GM12878 (cell line): Measurements from ENCODE around the genes ULK1 and ZNF26.

DNA sequence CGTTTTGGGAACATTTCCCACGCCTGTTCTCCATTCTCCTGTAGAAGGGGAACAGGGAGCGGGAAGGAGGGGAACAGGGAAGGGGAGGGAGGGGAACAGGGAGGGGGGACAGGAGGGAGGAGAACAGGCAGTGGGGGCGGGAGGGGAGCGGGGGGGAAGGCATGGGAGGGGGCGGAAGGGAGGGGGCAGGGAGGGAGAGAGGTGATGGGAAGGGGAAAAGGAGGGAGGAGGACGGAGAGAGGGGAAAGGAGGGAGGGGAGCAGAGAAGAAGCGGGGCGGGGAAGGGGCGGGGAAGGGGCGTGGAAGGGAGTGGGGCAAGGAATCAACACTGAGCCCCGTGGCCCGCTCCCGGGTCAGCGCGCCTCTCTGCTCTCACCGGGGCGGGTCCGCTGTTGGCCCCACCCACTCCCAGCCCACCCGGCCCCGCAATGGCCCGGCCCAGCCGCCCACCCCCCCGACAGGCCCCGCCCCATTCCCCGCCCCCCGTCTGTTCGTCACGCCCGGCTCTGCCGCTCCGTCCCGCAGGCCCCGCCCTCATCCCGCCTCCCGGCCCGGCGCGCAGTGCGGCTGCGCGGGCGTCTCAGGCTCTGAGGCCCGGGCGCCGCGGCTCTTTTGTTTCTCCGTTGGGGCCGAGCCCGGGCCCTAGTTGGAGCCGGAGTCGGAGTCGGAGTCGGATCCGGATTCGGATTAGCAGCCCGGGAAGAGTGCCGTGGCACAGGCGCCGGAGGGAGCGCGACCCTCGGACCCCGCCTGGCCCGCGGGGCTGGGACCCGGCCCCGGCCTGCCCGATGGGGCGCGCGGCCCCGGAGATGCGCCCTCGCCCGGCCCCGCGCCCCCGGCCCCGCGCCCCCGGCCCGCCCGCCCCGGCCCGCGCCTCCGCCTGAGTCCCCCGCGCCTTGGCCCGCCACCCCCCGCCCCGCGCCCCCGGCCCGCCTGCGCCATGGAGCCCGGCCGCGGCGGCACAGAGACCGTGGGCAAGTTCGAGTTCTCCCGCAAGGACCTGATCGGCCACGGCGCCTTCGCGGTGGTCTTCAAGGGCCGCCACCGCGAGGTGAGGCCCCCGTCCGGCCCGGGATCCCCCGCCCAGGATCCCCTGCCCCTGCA lies at the start of gene ULK1:
Gene ULK1 (plus strand): TSS at position 561 of the 1,104 bp plus-strand sequence.
- RAMPAGE, long total RNA, result no peak
- RRBS, 2 experiments, result 1 to 2% methylated on average over 54 of the region's 116 CpGs
CAGE:
- cytosol, long polyA minus RNA, result start-site peak on the plus strand centred at position 571 of the sequence, 38 bp wide, 33 reads
- cytosol, long polyA plus RNA, result start-site peak on the plus strand centred at position 644 of the sequence, 233 bp wide, 33 and 26 reads in 2 replicates
- long polyA plus RNA, result no peak
- nucleolus, long total RNA, result no peak
- nucleus, long polyA plus RNA, result no peak
- nucleus, long total RNA, result no peak

DNA sequence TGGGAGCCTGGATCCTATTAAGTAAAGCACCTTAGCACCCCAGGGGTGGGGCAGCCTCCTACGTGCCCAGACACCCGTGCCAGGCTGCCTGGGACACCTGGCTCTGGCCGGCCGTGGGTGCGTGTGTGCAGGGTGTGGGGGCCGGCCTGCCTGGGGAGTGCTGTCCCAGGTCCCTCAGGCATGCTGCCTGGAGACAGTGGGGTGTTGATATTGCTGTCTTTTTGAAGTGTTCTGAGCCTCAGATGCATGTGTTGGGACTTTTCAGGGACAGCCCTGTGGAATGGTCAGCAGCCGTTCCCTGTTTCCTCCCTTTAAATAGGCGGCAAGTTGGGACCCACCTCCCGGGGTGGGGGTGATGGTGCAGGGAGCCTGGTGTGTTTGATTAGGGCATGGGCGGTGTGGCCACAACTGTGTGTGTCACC lies 7.9 kb downstream of the ULK1 start:
- RAMPAGE, long total RNA, result no peak
- RRBS, 2 experiments, result 69 to 89% methylated on average over 1 of the region's 10 CpGs
CAGE:
- cytosol, long polyA minus RNA, result no peak
- cytosol, long polyA plus RNA, result no peak
- long polyA plus RNA, result no peak
- nucleolus, long total RNA, result no peak
- nucleus, long polyA plus RNA, result no peak
- nucleus, long total RNA, result no peak

GRCh38 chr12:131919243-131919613 lies 9.8 kb upstream of the PUS1 start:
- RAMPAGE, long total RNA, result no peak
- RRBS, 2 experiments, result 88 to 91% methylated on average over 7 of the region's 23 CpGs
CAGE:
- cytosol, long polyA minus RNA, result no peak
- cytosol, long polyA plus RNA, result no peak
- long polyA plus RNA, result no peak
- nucleolus, long total RNA, result no peak
- nucleus, long polyA plus RNA, result no peak
- nucleus, long total RNA, result no peak

GRCh38 chr12:131930270-131930562 lies 1.1 kb downstream of the PUS1 start:
- RAMPAGE, long total RNA, result no peak
- RRBS, 2 experiments, result 1 to 3% methylated on average over 3 of the region's 11 CpGs
CAGE:
- cytosol, long polyA minus RNA, result no peak
- cytosol, long polyA plus RNA, result no peak
- long polyA plus RNA, result no peak
- nucleolus, long total RNA, result start-site peak on the plus strand at chr12:131930365-131930618, 14 reads
- nucleus, long polyA plus RNA, result no peak
- nucleus, long total RNA, result no peak

DNA sequence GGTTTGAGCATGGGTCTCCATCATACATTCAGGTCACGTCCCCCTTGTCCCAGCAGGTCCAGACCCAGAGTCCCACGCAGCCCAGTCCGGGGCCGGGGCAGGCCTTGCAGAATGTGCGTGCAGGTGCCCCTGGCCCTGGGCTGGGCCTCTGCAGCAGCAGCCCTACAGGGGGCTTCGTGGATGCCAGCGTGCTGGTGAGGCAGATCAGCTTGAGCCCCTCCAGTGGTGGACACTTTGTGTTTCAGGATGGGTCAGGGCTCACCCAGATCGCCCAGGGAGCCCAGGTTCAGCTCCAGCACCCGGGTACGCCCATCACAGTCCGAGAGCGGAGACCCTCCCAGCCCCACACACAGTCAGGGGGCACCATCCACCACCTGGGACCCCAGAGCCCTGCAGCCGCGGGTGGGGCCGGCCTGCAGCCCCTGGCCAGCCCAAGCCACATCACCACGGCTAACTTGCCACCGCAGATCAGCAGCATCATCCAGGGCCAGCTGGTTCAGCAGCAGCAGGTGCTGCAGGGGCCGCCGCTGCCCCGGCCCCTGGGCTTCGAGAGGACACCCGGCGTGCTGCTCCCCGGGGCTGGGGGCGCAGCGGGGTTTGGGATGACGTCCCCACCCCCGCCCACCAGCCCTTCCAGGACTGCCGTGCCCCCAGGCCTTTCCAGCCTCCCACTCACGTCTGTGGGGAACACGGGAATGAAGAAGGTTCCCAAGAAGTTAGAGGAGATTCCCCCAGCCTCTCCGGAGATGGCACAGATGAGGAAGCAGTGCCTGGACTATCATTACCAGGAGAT lies 11.4 kb downstream of the EP400 start:
- RAMPAGE, long total RNA, result no peak
- RRBS, 2 experiments, result no CpG with 5 or more reads among the region's 32 CpGs
CAGE:
- cytosol, long polyA minus RNA, result no peak
- cytosol, long polyA plus RNA, result no peak
- long polyA plus RNA, result no peak
- nucleolus, long total RNA, result no peak
- nucleus, long polyA plus RNA, result no peak
- nucleus, long total RNA, result no peak

GRCh38 chr12:132155928-132156629 lies 11.8 kb downstream of the NOC4L start:
- RAMPAGE, long total RNA, result no peak
- RRBS, 2 experiments, result no CpG with 5 or more reads among the region's 8 CpGs
CAGE:
- cytosol, long polyA minus RNA, result no peak
- cytosol, long polyA plus RNA, result no peak
- long polyA plus RNA, result no peak
- nucleolus, long total RNA, result no peak
- nucleus, long polyA plus RNA, result no peak
- nucleus, long total RNA, result no peak

DNA sequence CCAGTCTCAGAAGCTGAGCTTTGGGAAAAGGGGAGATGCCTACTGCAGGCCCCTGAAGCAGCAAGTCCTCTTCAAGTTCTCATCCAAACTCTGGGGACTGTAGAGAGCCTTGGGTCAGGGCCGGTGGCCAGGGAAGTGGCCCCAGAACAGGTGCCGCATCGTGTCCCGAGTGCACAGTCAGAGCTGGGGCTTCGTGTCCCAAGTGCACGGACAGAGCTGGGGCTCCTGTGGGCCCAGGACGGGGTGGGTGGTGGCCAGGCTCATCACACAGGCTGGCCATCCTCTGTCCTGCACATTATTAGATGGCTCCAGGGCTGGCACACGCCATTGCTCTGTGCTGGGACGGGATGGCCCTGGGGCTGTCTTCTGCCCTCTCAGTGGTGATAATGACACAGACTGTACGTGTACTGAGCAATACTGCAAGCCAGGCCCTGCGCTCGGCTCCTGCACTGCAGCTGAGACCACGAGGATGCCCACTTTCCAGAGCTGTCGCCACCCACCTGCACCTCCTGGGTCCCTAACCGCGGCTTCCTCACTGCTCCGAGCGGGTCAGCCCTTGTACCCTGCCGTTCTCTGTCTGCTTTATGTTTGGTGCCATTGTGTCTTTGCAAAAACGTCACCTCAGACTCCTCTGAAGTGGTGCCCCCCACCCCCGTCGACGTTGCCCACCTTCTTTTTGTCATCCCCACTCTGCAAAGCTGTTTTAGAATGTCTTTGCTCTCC lies 1.9 kb downstream of the FBRSL1 start:
- RAMPAGE, long total RNA, result no peak
- RRBS, 2 experiments, result no CpG with 5 or more reads among the region's 23 CpGs
CAGE:
- cytosol, long polyA minus RNA, result no peak
- cytosol, long polyA plus RNA, result no peak
- long polyA plus RNA, result no peak
- nucleolus, long total RNA, result no peak
- nucleus, long polyA plus RNA, result no peak
- nucleus, long total RNA, result no peak

GRCh38 chr12:132513933-132514290 lies 24.0 kb downstream of the FBRSL1 start:
- RAMPAGE, long total RNA, result no peak
- RRBS, 2 experiments, result no CpG with 5 or more reads among the region's 14 CpGs
CAGE:
- cytosol, long polyA minus RNA, result no peak
- cytosol, long polyA plus RNA, result no peak
- long polyA plus RNA, result no peak
- nucleolus, long total RNA, result no peak
- nucleus, long polyA plus RNA, result no peak
- nucleus, long total RNA, result no peak

DNA sequence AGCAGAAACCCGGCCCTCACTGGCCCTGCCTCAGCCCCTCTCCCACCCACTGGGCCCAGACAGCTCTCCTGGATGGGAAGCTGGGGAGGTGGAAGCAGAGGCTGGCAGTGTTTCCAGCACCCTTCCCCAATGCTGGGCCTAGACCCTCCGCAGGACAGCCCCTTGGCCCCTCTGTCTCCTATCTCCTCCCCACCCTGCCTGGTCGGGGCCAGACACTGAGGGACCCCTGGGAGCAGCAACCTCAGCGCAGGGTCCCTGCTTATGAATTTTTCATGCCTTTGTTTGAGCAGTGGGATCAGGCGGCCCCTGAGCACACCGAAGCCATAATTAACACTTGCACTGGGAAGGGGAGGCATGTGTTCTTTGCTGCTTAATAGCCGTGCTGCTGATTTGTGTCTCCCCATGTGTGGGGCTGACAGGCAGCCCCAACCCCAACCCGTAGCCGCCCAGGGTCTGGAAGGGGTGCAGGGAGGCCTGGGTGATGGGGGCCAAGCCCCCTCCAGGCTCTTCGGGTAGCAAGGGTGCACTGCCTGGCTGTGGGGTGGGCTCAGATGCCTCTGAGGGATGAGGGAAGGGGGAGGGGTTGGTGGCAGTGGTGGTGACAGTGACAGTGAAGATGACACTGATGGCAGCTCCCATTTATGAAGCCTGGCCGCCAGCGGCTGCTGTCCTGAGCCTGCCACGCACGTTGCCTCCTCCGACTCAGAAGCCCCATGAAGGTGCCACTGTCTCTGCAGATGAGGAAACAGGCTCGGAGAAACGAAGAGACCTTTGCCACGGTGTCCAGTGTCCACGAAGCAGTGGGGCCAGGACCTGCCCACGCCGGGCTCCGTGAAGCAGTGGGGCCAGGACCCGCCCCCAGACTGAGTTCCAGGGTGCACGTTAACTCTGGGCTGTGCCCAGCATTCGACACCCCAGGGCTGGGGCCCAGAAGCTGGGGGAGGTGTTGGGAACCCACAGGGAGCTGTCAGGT lies 52.9 kb downstream of the FBRSL1 start:
- RAMPAGE, long total RNA, result no peak
- RRBS, 2 experiments, result no CpG with 5 or more reads among the region's 25 CpGs
CAGE:
- cytosol, long polyA minus RNA, result no peak
- cytosol, long polyA plus RNA, result no peak
- long polyA plus RNA, result no peak
- nucleolus, long total RNA, result no peak
- nucleus, long polyA plus RNA, result no peak
- nucleus, long total RNA, result no peak

DNA sequence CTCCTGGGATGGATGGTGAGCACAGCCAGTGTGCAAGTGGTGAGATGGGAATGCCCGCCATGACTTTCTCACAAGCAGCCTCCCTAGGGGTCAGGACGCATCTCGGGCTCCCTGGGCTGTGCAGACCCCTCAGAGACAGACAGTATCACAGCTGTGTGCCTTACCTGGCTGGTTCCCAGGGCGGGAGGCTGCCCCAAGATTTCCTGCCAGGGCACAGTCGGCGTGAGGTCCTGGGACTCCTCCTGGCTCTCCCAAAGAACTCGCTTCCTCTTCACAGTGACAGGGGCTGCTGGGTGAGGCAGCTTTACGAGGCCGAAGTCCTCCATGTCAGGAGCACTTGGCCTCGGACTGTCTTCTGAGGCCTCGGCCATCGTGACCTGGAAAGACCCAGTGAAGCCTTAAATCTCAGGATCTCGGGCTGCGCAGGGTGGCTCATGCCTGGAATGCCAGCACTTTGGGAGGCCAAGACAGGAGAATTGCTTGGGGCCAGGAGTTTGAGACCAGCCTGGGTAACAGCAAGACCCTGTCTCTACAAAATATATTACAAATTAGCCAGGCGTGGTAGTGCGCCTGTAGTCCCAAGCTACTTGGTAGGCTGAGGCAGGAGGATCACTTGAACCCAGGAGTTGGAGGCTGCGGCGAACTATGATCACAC lies 31.1 kb downstream of the P2RX2 start:
- RAMPAGE, long total RNA, result no peak
- RRBS, 2 experiments, result no CpG with 5 or more reads among the region's 18 CpGs
CAGE:
- cytosol, long polyA minus RNA, result no peak
- cytosol, long polyA plus RNA, result no peak
- long polyA plus RNA, result no peak
- nucleolus, long total RNA, result no peak
- nucleus, long polyA plus RNA, result no peak
- nucleus, long total RNA, result no peak

DNA sequence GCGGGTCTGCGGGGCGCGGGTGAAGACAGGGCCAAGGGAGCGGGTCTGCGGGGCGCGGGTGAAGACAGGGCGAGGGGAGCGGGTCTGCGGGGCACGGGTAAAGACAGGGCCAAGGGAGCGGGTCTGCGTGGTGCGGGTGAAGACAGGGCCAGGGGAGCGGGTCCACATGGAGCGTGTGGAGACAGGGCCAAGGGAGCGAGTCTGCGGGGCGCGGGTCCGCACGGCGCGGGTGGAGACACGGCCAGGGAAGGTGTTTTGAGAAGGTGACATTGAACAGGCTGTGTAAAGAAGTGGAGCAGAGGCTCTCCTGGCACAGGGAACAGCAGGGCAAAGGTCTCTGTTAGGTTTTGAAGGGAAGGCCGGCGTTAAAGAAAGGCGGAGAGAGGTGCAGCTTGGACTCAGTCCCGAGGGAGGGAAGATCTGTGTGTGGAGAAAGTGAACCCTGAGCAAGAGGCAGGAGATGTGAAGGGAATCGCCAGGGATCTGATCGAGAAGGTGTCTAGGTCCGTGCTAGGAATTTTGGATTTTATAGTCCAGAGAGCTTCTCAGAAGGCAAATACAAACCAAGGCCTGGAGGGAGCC lies 1.8 kb downstream of the PXMP2 start:
- RAMPAGE, long total RNA, result no peak
- RRBS, 2 experiments, result no CpG with 5 or more reads among the region's 33 CpGs
CAGE:
- cytosol, long polyA minus RNA, result no peak
- cytosol, long polyA plus RNA, result no peak
- long polyA plus RNA, result no peak
- nucleolus, long total RNA, result no peak
- nucleus, long polyA plus RNA, result no peak
- nucleus, long total RNA, result no peak

- RAMPAGE, long total RNA, result no peak
- RRBS, 2 experiments, result 100% methylated on average over 1 of the region's 23 CpGs; no CpG with 5 or more reads in 1 of the 2 experiments
CAGE:
- cytosol, long polyA minus RNA, result no peak
- cytosol, long polyA plus RNA, result no peak
- long polyA plus RNA, result no peak
- nucleolus, long total RNA, result no peak
- nucleus, long polyA plus RNA, result no peak
- nucleus, long total RNA, result no peak
These were observed 9.6 kb upstream of the PGAM5 start for GRCh38 chr12:132700887-132701652.

GRCh38 chr12:132729507-132730530 lies 19.2 kb downstream of the PGAM5 start:
- RAMPAGE, long total RNA, result no peak
- RRBS, 2 experiments, result no CpG with 5 or more reads among the region's 31 CpGs
CAGE:
- cytosol, long polyA minus RNA, result no peak
- cytosol, long polyA plus RNA, result no peak
- long polyA plus RNA, result no peak
- nucleolus, long total RNA, result no peak
- nucleus, long polyA plus RNA, result no peak
- nucleus, long total RNA, result no peak

- RAMPAGE, long total RNA, result no peak
- RRBS, 2 experiments, result 89 to 98% methylated on average over 3 of the region's 19 CpGs
CAGE:
- cytosol, long polyA minus RNA, result no peak
- cytosol, long polyA plus RNA, result no peak
- long polyA plus RNA, result no peak
- nucleolus, long total RNA, result no peak
- nucleus, long polyA plus RNA, result no peak
- nucleus, long total RNA, result no peak
These were observed 21.4 kb downstream of the ANKLE2 start for GRCh38 chr12:132740000-132740768.

GRCh38 chr12:132740769-132741028 lies 20.9 kb downstream of the ANKLE2 start:
- RAMPAGE, long total RNA, result no peak
- RRBS, 2 experiments, result no CpG with 5 or more reads among the region's 9 CpGs
CAGE:
- cytosol, long polyA minus RNA, result no peak
- cytosol, long polyA plus RNA, result no peak
- long polyA plus RNA, result no peak
- nucleolus, long total RNA, result no peak
- nucleus, long polyA plus RNA, result no peak
- nucleus, long total RNA, result no peak

- RAMPAGE, long total RNA, result no peak
- RRBS, 2 experiments, result no CpG with 5 or more reads among the region's 24 CpGs
CAGE:
- cytosol, long polyA minus RNA, result no peak
- cytosol, long polyA plus RNA, result no peak
- long polyA plus RNA, result no peak
- nucleolus, long total RNA, result no peak
- nucleus, long polyA plus RNA, result no peak
- nucleus, long total RNA, result no peak
These were observed 32.9 kb downstream of the GOLGA3 start for GRCh38 chr12:132795597-132796427.

- RAMPAGE, long total RNA, result no peak
- RRBS, 2 experiments, result 95 to 97% methylated on average over 4 of the region's 34 CpGs
CAGE:
- cytosol, long polyA minus RNA, result no peak
- cytosol, long polyA plus RNA, result no peak
- long polyA plus RNA, result no peak
- nucleolus, long total RNA, result no peak
- nucleus, long polyA plus RNA, result no peak
- nucleus, long total RNA, result no peak
These were observed 18.9 kb upstream of the GOLGA3 start for GRCh38 chr12:132847236-132848376.

DNA sequence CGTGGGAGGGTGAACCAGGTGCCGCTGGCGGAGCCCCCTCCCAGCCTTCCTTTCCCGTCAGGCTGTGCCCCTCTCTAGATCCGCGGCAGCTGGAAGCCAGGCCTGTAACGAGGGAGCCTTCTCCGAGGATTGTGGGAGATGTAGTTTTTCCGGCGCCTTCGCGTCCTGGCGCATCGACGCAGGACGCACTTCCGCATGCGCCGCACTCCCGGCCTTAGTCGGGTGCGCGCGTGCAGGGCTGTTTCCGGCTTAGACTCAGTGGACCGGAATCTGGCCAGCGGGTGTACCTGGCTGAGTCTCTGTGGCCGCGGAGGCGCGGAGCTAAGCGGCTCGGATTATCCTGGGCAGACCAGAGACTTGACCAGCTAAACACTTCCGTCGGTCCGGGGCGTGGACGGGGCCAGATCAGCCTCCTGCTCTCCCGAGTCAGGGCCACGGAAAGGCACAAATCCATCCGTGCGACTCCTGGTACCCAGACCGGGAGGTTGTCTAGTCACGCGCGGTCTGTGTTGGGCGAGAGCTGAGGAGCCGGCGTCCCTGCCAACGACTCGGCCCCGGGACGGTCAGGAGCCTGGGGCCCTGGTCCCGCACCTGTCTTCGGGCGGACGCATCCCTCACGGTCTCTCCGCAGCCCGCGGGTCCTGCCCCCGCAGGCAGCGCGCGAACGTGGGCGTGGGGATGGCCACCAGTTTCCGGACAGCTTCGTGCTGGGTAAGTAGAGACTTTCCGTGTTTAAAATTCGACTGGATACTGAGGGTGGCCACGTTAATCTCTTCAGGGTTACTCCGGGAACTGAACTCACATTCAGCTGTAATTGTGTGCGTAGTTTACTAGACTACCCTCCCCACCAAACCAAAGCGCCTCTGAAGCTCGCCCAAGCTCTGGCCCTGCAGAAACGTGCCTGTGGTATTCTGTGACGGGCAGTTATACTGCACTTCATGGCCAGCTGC lies at the start of gene ZNF26:
Gene ZNF26 (plus strand): TSS at position 205 of the 950 bp plus-strand sequence.
- RAMPAGE, long total RNA, result no peak
- RRBS, 2 experiments, result under 1 to 1% methylated on average over 28 to 35 of the region's 78 CpGs
CAGE:
- cytosol, long polyA minus RNA, result no peak
- cytosol, long polyA plus RNA, result no peak
- long polyA plus RNA, result no peak
- nucleolus, long total RNA, result start-site peak on the plus strand centred at position 254 of the sequence, 16 bp wide, 205 reads
- nucleus, long polyA plus RNA, result no peak
- nucleus, long total RNA, result no peak